IMR-90 (cell line): ENCODE data around the gene P4HA3.

- RRBS, result no CpG with 5 or more reads among the region's 31 CpGs
CAGE:
- cytosol, long polyA plus RNA, result no peak
- long polyA plus RNA, result no peak
- nucleus, long polyA plus RNA, result no peak
Observed at GRCh38 chr11:72820661-72821522, 6.7 kb downstream of the ATG16L2 start.

DNA sequence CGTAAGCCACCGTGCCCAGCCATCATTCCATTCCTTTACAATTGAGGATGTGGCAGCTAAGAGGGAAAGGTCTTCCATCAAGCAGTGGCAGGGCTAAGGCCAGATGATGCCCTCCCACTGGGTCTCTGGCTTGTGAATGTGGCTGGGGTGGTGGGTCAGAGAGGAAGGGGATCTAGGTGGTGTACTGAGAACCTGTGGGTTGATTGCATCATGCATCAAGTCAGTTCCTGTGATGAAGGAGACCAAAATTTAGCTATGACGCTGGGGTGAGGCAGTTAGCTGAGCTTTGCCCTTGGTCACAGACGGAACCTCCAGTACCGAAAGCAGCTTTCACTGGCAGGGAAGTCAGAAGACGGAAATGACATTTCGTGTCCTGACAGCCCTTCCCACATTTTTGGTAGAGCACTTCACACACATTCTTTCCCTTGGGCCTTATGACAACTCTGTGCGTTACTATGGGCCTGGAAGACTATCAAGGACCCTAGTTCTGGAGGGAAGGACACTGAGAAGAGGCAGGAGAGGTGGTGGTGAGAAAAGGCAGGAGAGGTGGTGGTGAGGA lies 20.7 kb downstream of the ATG16L2 start:
- RRBS, result no CpG with 5 or more reads among the region's 8 CpGs
CAGE:
- cytosol, long polyA plus RNA, result no peak
- long polyA plus RNA, result no peak
- nucleus, long polyA plus RNA, result no peak

GRCh38 chr11:72837454-72838208 lies 23.4 kb downstream of the ATG16L2 start:
- RRBS, result no CpG with 5 or more reads among the region's 13 CpGs
CAGE:
- cytosol, long polyA plus RNA, result no peak
- long polyA plus RNA, result no peak
- nucleus, long polyA plus RNA, result no peak

- RRBS, result 2% methylated on average over 11 of the region's 21 CpGs
CAGE:
- cytosol, long polyA plus RNA, result no peak
- long polyA plus RNA, result no peak
- nucleus, long polyA plus RNA, result no peak
Observed at GRCh38 chr11:73140496-73141027, 1.6 kb downstream of the FCHSD2 start.

DNA sequence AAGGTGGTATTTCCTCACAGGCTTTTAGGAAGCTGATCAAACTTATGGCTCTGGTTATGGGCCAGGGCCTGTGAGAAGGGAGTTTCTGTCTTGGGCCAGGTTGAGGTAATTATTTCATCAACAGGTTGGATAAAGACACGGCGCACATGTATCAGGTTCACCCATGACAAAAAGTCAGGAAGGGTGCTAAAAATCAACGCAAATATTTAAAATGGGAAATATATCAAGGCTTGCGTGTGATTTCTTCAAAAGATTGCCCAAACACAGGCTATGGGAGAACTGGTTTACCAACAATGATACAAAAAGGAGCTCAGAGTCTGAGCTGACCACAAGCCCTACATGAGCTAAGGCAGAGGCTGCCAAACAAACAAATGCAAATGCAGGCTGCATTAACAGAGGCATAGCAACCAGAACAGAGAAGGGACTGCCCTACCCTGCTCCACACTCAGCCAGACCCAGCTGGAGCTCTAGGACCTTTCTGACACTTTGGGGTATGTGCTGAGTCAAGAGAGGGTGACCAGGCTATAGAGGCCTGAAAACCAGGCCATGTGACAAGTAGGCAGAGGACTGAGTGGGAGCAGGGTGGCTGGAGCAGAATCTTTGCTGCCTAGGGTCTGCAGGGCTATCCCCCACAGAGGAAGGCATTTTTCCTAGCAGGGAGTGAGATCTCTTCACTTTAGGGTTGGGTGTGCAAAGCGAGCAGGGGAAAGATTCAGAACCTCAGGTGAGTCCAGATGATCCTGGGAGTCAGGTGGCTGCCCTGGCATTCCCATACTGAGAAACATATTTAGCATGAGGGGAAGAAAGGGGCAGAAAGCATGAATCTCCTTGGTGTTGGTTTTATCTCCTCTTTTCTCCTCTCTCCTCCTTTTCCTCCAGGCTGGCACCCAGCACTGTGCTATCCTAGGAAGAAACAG lies 17.8 kb upstream of the P2RY2 start:
- RRBS, result no CpG with 5 or more reads among the region's 5 CpGs
CAGE:
- cytosol, long polyA plus RNA, result no peak
- long polyA plus RNA, result no peak
- nucleus, long polyA plus RNA, result no peak

DNA sequence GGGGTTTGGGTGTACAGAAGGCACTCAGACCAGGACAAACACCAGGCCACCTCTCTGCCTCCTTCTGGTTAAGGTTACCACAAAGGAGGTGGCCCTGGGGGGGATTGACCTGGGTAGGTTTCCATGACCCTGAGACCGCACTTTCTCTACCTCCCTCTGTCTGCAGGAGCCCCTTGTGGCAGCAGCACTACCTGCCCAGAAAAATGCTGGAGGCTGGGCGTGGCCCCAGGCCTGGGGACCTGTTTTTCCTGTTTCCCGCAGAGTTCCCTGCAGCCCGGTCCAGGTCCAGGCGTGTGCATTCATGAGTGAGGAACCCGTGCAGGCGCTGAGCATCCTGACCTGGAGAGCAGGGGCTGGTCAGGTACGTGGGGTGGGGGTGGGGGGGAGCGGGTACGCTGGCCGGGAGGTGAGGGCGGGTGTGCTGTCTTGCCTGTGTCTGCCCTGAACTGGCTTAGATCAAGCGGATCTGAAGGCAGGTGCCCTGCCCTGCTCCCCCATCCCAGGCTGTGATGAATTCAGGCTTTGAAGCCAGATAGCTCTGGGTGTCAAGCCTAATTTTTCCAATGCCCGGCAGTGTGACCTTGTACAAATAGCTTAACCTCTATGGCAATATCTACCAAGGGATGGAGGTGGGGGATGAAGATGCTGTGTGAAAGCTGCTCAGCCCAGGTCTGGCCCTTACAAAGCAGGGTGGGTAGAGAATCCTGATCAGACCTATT lies 9.9 kb downstream of the P2RY2 start:
- RRBS, result no CpG with 5 or more reads among the region's 14 CpGs
CAGE:
- cytosol, long polyA plus RNA, result no peak
- long polyA plus RNA, result no peak
- nucleus, long polyA plus RNA, result no peak

- RRBS, result 44% methylated on average over 3 of the region's 6 CpGs
CAGE:
- cytosol, long polyA plus RNA, result no peak
- long polyA plus RNA, result no peak
- nucleus, long polyA plus RNA, result no peak
Observed at GRCh38 chr11:73257138-73257882, 14.8 kb upstream of the P2RY6 start.

DNA sequence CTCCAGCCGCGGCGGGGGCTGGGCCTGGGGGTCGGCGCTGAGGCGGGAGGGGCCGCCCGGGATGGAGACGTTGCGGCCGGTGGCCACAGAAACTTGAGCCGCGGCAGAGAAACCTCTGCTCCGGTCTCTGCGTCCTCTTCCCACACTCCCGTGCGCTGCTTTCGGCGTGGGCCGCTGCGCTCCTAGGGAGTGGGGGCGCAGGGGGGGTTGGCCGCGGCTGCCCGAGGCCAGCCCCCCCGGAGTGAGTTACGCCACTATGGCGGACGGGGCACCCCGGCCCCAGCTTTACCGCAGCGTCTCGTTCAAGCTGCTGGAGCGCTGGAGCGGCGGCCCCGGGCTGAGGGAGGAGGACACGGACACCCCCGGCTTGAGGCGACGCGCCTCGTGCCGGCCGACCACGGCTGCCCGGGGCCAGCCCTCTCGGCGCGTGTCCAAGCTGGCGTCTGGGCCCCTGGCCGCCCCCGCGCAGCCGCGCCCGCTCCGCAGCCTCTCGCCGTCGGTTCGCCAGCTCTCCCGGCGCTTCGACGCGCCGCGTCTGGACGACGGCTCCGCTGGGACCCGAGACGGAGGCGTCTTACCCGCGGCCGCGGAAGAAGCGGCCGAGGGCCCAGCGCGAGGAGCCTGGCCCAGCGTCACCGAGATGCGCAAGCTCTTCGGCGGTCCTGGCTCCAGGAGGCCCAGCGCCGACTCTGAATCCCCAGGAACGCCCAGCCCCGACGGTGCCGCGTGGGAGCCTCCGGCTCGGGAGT lies 481 bp downstream of the ARHGEF17 start:
- RRBS, result 3% methylated on average over 26 of the region's 97 CpGs
CAGE:
- cytosol, long polyA plus RNA, result no peak
- long polyA plus RNA, result no peak
- nucleus, long polyA plus RNA, result start-site peak on the plus strand centred at position 486 of the sequence, 52 bp wide, 139 and 242 reads in 2 replicates

DNA sequence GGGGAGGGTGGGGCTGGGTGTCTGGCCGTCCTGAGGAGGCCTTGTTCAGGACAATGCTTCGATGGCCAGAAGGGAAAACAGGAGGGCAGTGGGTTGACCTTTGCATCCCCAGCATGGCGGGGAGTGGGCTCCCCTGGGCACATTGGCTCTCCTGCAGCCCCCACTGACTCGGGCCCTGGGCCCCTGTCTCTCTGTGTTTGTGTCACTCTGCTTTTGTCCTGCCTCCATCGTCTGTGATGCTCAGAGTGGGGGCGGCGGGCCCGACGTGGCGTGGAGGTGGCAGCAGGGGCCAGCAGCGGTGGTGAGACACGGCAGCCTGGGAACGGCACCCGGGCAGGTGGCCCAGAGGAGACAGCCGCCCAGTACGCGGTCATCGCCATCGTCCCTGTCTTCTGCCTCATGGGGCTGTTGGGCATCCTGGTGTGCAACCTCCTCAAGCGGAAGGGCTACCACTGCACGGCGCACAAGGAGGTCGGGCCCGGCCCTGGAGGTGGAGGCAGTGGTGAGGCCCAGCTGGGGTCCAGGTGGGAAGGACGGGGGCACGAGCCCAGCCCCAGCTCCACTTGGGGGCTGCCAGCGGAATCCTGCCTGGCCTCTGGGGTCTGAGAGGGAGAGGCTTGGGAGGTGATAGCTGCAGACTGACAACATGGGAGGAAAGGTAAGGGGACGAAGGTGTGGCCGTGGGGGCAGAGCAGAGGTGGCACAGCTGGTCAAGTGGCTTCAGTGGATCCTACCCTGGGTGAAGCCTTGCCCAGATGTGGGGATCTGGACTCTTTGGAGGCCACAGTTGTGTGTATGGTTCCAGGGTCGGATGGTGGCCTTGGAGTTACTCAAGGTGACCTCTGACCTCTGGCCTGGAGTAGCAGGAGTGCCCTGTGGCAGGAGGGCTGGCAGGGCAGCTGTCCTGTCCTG lies 16.0 kb downstream of the RELT start:
- RRBS, result no CpG with 5 or more reads among the region's 30 CpGs
CAGE:
- cytosol, long polyA plus RNA, result no peak
- long polyA plus RNA, result no peak
- nucleus, long polyA plus RNA, result no peak

DNA sequence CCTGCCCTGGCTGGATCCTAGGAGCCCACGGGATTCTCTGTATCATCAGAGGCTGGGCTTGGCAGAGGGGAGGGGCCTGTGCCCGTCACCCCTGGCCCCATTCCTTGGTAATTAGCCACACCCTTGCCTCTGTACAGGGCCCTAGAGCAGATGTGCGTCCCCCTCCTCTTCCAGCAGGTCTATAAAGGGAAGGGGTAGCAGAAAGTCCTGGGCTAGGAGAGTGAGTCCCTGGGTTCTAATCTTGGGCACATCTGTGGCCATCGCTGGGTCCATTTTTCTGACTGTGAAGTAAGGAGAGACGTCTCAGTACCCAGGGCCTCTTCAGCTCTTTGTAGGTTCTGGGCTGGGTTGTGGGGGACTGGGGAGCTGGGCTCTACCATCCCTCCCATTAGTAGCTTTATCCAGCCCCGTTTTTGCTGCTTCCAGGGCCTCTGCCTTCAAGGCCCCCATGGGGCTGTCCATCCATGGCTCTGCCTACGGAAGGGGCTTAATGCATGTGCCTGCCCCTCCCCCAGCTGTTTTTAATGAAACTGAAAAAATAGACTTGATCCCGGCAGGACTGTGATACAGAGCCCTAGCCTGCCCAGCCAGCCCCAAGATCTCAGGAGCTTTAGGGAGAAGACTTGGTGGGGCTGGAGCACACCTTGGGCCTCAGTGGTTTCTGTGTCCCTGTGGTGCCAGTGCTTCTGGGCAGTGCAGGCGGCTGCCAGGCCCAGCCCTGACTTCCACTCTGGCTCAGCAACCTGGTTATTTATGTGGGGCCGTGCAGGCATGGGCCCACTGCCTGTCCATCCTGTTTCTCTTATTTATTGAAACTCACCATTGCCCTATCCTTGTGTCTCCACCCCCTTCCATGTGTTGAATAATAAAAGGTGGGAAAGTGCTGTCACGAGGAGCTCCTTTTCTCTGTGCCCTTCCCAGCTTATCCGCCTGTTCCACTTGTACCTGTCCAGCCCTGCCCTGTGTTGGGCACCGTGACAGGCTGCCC lies 19.9 kb downstream of the RELT start:
- RRBS, result no CpG with 5 or more reads among the region's 13 CpGs
CAGE:
- cytosol, long polyA plus RNA, result no peak
- long polyA plus RNA, result no peak
- nucleus, long polyA plus RNA, result no peak

DNA sequence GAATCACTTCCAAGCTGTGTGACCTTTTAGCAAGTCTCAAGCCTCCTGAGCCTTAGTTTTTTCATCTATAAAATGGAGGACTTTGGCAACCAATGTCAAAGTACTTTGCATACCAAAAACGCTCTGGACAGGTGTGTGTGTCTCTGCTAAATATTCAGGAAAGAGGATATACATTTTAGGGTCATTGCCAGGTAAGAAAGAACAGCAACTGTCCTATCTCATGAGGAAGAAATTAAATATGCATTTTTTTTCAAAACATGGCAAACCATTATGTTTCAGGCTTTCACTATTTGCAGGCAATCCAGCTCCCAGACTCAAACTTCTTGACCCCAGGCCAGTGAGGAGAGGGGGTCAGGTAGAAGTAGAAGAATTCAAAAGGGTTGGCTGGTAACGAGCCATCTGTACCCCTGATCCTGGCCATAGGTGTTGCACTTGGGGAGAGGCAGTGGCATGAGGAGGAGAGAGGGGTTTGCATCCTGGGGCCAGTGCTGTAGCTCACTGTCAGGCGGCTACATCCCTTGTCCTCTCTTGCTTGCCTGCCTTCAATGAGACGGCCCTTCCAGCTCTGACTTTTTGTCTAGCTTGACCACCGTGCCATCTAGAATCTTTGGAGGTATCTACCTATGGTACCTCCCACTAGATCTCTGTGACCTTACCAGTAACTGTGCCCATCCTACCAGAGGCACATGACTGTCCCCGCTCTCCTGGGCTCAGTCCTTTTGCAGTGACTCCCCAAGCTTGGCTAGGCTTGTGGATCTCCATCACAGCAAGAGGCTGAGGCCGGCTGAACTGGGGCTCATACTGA lies 27.0 kb downstream of the RELT start:
- RRBS, result no CpG with 5 or more reads among the region's 7 CpGs
CAGE:
- cytosol, long polyA plus RNA, result no peak
- long polyA plus RNA, result no peak
- nucleus, long polyA plus RNA, result no peak

CAGE:
- cytosol, long polyA plus RNA, result no peak
- long polyA plus RNA, result no peak
- nucleus, long polyA plus RNA, result no peak
Observed at GRCh38 chr11:73487129-73487497, 110.8 kb downstream of the FAM168A start.

GRCh38 chr11:73660809-73661710 lies 14.7 kb downstream of the PLEKHB1 start:
- RRBS, result 15% methylated on average over 7 of the region's 60 CpGs
CAGE:
- cytosol, long polyA plus RNA, result no peak
- long polyA plus RNA, result no peak
- nucleus, long polyA plus RNA, result no peak

GRCh38 chr11:73899034-73899367 lies 22.2 kb downstream of the PAAF1 start:
- RRBS, result no CpG with 5 or more reads among the region's 1 CpG
CAGE:
- cytosol, long polyA plus RNA, result no peak
- long polyA plus RNA, result no peak
- nucleus, long polyA plus RNA, result no peak

- RRBS, result no CpG with 5 or more reads among the region's 4 CpGs
CAGE:
- cytosol, long polyA plus RNA, result no peak
- long polyA plus RNA, result no peak
- nucleus, long polyA plus RNA, result no peak
Observed at GRCh38 chr11:73984358-73984996, 1.8 kb upstream of the UCP2 start.

- RRBS, result no CpG with 5 or more reads among the region's 3 CpGs
CAGE:
- cytosol, long polyA plus RNA, result no peak
- long polyA plus RNA, result no peak
- nucleus, long polyA plus RNA, result no peak
Observed at GRCh38 chr11:74085553-74085839, 76.6 kb upstream of the UCP3 start.

DNA sequence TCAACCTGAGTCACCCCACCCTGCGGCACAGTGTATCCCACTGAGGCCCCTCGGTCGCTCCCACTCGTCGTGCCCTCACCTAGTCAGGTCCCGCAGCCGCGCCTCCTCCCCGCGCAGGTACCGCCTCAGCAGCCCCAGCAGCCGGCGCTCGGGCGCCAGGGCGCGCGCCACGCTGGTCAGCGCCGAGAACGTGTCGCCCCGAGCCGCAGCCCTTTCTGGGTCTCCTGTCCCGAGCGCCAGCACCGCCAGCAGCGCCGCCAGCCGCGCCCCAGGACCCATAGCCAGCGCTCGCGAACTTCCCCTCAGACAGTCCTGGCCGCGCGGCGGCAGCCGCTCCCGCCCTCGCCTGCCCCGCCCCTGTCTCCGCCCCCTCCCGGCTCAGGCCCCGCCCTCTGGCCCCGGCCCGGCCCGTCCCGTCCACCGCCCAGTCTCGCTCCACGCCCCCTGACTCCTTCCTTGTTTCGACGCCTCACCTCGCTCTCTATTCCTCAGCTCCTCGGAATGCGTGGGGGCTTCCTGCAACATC lies at the start of gene P4HA3:
TSS of gene P4HA3 (minus strand) at position 308 of the 526 bp plus-strand sequence.
- RRBS, result no CpG with 5 or more reads among the region's 58 CpGs
CAGE:
- cytosol, long polyA plus RNA, result no peak
- long polyA plus RNA, result no peak
- nucleus, long polyA plus RNA, result no peak

GRCh38 chr11:74325555-74326204 lies 14.2 kb upstream of the P4HA3 start:
- RRBS, result no CpG with 5 or more reads among the region's 6 CpGs
CAGE:
- cytosol, long polyA plus RNA, result no peak
- long polyA plus RNA, result no peak
- nucleus, long polyA plus RNA, result no peak

GRCh38 chr11:74442830-74444178 lies 24.0 kb downstream of the KCNE3 start:
- RRBS, result no CpG with 5 or more reads among the region's 14 CpGs
CAGE:
- cytosol, long polyA plus RNA, result no peak
- long polyA plus RNA, result no peak
- nucleus, long polyA plus RNA, result no peak

- RRBS, result no CpG with 5 or more reads among the region's 7 CpGs
CAGE:
- cytosol, long polyA plus RNA, result no peak
- long polyA plus RNA, result no peak
- nucleus, long polyA plus RNA, result no peak
Observed at GRCh38 chr11:74617855-74618098, 25.4 kb downstream of the POLD3 start.